Measurements from ENCODE around the gene TCIRG1.

DNA sequence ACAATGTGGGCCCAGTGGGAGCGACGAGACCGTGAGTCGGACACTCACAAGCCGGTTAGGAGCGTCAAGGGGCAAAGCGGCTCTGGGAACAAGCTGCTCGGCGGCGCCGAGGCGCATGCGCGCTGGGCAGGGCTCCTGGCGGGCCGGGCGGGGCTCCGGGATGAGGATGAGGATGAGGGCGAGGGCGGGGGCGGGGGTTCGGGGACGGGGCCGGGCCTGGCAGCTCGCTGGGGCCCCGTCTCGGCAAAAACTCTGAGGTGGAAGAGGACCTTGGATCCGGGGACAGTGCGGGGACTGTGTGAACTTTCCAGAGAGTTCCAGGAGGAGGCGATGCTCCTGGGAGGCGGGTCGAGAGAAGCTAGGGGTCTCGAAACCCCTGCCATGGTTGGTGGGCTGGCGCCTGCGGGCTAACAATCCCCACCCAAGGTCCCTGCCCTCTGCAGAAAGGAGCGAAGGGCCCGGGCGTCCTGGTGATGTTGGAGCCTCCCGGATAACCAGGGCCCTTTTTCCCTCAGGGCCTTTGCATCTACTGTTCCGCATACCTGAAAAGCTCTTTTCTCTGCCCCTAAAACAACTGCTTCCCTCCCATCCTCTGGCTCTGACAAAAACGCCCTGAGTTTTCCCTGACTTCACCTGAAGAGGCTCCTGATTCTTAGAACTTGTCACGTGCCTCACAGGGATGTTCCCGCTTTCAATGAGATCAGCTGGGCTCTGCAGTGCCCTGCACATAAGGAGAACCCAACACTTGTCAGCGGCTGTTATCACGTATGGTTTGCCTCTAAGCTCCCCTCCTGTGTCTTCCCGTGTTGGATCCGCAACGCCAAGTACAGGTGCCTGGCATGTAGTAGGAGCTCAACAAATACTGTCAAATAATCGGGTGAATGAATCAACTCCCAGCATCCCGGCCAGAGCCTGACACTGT lies 4.6 kb upstream of the GRK2 start:
- RRBS = 4% methylated on average over 19 of the region's 50 CpGs

DNA sequence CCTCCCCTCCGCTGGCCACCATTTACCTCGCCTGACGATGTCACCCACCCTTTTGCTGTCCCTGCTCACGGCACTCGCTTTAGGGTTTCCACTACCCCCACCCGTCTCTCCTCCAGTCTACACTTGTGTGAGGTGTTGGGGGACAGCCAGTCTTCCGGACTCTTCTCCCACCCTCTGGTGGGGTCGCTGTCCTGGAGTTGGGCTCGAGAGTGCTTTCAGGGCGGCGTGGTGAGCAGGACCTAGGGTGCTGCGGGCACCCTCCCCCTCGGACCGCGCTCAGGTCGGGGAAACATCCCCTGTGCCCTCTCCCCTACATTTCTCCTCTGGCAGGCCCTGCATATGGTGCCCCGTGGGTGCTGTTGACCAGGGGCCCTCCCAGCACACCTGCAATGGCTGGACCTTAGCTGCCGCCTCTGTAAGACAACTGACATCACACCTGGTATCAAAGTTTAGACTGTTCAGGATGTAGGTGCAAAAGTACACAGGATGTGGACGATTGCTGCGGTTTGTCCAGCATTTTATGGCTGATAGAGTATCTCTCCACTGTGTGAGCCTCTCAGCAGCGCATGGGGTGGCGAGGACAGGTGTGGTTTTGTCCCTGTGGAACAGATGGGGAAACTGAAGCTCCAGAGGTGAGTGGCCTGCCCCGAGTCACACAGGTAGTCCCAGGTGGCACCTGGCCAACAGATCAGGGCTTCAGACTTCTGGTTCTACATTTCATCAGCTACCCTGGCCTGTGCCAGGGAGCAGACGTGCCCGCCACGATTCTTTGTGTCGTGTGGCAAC lies 1.1 kb downstream of the GRK2 start:
- RRBS = no CpG with 5 or more reads among the region's 27 CpGs

- RRBS = no CpG with 5 or more reads among the region's 29 CpGs
Measured at GRCh38 chr11:67268003-67269058, 2.1 kb downstream of the GRK2 start.

DNA sequence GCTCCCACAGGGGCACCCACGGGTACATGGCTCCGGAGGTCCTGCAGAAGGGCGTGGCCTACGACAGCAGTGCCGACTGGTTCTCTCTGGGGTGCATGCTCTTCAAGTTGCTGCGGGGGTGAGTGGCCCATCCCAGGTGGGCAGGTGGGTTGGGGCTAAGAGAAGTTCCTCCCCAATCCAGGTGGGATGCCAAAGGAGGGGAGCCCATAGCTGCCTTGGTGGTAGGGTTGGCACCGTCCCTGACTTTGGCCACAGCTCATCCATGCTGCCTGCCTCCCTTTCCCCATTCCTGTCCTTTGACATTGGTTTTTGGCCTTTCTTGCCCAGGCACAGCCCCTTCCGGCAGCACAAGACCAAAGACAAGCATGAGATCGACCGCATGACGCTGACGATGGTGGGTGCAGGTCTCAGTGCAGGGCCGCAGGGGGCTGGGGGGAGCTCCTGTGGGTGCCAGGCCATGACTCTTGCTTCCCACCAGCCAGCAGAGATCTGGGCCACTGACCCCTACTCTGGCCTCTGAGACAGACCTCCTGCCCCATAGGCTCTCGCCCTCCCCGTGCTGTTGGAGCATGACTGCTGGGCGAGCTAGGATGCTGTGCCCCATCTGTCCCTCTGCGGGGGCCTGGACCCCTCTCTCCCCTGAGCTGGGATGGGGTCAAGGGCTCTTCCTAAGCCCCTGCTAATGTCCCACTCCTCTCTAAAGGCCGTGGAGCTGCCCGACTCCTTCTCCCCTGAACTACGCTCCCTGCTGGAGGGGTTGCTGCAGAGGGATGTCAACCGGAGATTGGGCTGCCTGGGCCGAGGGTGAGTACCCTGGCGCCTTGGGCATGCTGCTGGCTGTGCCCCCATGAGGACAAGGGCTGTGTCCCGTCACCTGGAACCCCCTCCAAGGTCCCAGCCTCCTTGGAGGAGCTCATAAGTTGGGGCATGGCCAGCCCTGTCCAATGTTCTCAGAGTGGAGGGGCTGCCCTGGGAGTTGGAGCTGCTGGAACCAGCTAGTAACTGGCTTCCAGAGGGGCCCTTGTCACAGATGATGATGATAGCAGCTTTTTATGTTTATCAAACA lies 6.3 kb upstream of the ANKRD13D start:
- RRBS = no CpG with 5 or more reads among the region's 24 CpGs

- RRBS = no CpG with 5 or more reads among the region's 39 CpGs
Measured at GRCh38 chr11:67289596-67290504, 747 bp downstream of the ANKRD13D start.

DNA sequence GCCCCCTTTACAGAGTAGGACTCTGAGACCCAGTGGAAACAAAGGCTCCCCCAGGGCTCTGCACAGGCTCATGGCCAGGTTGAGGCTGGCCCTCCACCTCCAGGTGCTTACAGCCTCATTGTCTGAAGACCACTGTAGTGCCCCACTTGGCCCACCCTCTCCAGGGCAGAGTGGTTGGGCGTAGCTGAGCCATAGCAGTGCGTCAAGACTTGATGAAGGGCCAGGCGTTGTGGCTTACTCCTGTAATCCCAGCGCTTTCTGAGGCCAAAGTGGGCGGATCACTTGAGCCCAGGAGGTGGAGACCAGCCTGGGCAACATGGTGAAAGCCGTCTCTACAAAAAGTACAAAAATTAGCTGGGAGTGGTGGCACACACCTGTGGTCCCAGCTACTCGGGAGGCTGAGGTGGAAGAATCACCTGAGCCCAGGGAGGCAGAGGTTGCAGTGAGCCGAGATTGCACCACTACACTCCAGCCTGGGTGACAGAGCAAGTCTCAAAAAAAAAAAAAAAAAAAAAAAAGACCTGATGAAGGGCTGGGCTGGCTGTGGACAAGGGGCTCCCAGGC lies 1.8 kb downstream of the ANKRD13D start:
- RRBS = no CpG with 5 or more reads among the region's 8 CpGs

GRCh38 chr11:67317990-67318373 lies 14.7 kb downstream of the SSH3 start:
- RRBS = 2% methylated on average over 30 of the region's 42 CpGs

DNA sequence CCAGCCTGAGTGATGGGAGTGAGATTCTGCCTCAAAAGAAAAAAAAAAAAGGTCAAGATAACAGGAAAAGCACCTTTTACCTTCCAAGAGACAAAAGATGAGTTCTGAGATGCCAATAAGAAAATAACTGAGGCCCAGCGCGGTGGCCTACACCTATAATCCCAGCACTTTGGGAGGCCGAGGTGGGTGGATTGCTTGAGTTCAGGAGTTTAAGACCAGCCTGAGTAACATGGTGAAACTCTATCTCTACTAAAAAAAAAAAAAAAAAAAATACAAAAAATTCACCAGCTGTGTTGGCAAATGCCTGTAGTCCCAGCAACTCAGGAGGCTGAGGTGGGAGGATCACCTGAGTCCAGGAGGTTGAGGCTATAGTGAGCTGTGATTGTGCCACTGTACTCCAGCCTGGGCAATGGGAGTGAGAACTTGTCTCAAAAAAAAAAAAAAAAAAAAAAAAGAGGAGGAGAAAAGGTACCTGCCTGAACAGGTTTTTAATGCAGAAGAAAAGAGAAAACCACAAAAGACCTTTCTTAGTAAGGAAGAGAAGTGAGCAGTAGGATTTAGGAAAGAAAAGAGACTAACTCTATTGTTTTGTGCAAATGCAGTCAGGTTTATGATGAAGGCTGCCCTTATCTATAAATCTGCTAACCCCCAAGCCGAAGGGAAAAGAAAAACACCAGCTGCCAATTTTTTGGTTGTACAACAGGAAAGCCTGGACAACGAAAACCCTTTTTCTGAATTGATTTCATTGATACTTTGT lies 21.5 kb downstream of the POLD4 start:
- RRBS = no CpG with 5 or more reads among the region's 5 CpGs

DNA sequence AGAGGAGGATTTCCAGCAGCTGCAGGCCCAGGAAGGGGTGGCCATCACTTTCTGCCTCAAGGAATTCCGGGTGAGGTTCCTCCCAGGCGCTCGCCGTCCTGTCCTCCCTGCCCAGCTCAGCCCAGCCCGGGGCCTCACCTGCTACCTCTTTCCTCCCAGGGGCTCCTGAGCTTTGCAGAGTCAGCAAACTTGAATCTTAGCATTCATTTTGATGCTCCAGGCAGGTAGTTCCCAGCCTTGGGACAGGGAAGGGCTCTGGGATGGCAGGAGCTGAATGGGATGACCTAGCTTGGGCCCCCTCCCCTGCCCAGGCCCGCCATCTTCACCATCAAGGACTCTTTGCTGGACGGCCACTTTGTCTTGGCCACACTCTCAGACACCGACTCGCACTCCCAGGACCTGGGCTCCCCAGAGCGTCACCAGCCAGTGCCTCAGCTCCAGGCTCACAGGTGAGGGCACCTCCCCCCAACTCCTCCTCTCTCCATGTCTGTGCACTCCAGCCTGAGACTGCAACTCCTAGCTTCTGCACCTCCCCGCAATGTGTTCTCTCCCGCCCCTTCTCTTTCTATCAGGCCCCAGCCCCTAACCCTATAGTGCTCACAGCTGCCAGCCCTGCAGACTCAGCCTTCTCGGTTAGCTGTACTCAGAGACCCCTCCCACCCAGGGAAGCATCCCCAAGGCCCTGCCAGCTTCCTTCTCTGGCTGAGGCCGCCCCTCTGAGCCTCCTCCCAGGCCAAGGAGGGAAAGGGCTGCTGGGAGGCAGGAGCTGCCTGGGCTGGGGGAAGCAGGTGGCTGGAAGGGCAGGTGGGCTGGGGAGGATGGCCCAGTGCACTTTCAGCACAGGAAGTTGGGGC lies 4.4 kb downstream of the RAD9A start:
- RRBS = 91% methylated on average over 5 of the region's 14 CpGs

- RRBS = 2% methylated on average over 4 of the region's 27 CpGs
Measured at GRCh38 chr11:67428699-67429813, 762 bp downstream of the RPS6KB2 start.

- RRBS = no CpG with 5 or more reads among the region's 25 CpGs
Measured at GRCh38 chr11:67463815-67464569, 5.1 kb downstream of the TMEM134 start.

DNA sequence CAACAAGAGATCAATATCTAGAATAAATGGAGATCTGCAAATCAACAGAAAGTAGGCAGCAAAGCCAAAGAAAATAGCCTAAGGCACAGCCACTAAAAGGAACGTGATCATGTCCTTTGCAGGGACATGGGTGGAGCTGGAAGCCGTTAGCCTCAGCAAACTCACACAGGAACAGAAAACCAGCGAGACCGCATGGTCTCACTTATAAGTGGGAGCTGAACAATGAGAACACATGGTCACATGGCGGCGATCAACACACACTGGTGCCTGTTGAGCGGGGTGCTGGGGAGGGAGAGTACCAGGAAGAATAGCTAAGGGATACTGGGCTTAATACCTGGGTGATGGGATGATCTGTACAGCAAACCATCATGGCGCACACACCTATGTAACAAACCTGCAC lies 1.0 kb upstream of the GSTP1 start:
- RRBS = no CpG with 5 or more reads among the region's 8 CpGs

DNA sequence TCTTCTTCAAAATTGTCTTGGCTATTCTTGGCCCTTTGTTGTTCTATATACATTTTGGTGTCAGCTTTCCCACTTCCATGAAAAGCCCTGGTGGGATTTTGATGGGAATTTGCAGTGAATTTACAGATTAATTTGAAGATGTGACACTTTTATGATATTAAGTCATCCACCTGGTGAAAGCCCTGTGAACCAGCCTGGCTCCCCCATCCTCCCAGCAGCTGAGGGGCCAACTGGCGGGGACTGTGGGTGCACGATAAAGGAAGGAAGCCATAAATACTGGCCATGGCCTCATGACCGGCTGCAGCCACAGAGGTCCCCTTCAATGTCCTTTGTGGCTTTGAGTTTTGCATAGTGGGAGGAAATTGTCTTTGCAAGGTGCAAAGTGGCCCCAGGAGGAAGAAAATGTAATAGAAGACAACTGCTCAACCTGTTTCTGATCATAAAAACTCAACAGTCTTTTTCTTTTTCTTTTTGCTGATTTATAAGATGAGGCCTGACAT lies 6.4 kb upstream of the NDUFV1 start:
- RRBS = no CpG with 5 or more reads among the region's 3 CpGs

DNA sequence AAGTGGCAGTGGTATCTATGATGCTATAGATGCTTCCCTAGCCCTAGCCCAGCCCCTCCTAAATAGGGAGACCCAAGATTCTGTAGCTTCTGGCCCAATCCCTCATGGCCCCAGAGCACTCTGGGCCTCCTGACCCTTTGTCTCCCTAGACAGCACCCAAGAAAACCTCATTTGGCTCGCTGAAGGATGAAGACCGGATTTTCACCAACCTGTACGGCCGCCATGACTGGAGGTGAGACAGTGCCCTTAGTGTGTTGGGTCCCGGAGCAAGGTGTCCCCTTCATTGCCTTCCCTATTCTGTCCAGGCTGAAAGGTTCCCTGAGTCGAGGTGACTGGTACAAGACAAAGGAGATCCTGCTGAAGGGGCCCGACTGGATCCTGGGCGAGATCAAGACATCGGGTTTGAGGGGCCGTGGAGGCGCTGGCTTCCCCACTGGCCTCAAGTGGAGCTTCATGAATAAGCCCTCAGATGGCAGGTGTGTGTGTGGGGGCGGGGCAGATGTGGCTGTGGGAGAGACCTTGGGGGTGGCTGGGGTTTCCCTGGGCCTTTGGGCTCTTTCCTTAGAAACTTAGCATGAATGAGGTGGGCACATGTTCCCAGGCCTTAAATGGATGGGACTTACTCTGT lies 1.6 kb downstream of the NDUFV1 start:
- RRBS = 97% methylated on average over 4 of the region's 12 CpGs

DNA sequence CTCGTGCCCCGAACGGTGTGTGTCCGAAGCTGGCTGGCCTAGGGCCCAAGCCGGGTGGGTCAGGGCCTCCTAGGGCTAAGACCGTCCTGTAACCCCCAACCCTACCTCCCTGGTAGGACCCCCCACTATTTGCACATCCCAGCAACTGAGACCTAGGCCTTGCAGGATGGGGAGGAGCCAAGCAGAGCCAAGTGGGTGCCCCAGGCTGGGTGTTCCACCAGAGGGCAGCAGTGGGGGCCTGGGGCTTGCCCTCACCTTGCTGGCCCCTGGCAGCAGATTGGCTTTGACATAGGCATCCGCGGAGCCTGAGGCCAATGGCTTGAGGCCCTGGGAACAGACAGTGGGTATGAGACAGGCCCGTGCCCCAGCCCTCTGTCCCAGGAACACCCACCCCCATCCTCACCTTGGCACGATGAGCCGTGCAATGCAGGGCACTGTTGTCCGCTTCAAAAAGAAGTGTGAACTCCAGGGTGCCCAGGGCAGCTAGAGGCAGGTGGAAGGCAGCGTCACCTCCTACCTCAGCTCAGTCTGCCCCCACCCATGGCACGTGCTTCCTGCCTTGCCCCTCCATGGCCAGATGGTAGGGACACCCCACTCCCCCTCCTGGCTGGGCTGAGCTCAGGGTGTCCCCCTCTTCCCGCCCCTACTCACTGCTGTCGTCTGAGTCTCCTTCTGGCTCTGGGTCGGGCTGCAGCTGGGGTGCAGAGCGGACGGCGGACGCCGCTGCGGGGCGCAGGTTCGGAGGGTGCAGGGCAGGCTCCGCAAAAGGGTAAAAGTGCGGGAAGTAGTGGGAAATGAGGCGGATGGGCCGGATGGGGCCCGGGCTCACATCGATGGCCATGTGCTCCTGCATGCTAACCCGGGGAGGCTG lies 8.9 kb downstream of the NDUFV1 start:
- RRBS = 7% methylated on average over 2 of the region's 32 CpGs

- RRBS = no CpG with 5 or more reads among the region's 12 CpGs
Measured at GRCh38 chr11:67644910-67645487, 5.4 kb upstream of the TBX10 start.

DNA sequence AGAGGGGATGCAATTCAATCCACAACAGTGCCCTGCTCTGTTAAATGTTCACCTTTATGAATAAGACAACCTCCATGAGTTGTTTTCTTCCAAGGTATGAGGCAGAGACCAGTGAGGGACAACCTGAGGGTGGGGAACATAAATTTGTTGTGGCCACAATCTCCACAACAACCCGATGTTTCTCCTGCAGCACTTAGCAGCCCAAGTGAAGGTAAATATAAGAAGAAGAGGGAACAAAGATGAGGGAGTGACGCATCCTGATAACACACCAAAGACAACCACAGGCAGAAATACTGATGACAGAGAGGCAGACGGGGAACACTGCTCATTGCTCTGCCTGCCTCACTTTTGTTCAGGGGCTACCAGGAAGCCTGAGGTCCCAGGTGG lies 104.7 kb upstream of the ALDH3B2 start:
- RRBS = no CpG with 5 or more reads among the region's 3 CpGs

DNA sequence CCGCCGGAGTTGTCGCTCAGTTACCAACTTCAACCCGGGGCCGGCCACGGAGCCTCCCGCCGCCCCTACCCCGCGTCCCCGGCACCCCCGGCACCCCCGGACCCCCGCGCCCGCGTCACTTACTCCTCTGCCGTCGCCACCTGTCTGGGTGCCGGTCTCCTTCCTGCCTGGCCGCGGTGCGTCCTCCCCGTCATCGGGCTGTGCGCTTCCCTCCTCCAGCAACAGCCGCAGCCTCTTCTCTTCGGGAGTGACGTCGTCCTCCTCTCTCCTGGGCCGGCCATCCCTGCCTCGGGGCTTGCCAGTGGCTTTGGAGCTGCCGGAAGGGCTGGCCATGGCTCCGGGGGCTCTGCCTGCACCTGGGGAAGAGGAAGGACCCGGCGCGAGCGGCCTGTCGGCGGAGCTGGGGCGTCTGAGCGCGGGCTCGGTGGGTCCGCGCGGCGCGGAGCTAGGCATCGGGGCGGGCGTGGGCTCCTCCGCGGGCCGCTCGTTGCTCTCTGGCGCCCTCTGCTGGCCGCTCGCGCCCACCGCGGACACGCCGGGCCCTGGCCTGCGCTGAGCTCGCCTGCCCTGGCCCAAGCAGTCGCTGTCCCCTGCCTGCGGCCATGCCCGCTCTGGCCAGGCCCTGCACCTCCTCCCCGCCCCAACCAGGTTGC lies 48.4 kb downstream of the UNC93B1 start:
- RRBS = no CpG with 5 or more reads among the region's 70 CpGs

DNA sequence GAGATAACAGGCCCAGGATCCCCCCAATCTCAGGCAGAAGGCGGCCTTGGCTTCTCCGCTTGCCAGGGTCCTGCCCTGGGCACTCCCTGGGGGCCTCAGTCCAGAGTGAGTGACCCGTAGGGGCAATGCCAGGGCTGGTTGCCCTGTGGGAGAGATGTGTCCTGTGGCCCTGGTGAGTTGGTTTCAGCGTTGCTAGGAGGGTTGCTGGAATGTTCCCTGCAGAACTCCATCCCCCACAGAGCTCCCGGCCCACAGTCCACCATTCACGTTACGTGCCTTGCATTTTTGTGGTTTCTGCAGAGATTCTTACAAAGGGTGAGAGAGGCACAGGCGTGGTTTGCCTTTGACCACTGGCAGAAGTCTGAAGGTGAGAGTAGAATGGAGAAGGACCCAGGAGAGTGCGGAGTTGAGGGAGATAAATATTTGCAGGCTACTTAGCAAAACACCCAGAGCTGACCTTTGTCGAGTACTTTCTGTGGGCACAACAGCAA lies 3.0 kb downstream of the ALDH3B1 start:
- RRBS = no CpG with 5 or more reads among the region's 10 CpGs

GRCh38 chr11:68038643-68039149 lies at the start of gene TCIRG1:
TSS of gene TCIRG1 (plus strand) at chr11:68039025.
- RRBS = 3% methylated on average over 24 of the region's 40 CpGs